ENCODE measurements around the gene INTU.

DNA sequence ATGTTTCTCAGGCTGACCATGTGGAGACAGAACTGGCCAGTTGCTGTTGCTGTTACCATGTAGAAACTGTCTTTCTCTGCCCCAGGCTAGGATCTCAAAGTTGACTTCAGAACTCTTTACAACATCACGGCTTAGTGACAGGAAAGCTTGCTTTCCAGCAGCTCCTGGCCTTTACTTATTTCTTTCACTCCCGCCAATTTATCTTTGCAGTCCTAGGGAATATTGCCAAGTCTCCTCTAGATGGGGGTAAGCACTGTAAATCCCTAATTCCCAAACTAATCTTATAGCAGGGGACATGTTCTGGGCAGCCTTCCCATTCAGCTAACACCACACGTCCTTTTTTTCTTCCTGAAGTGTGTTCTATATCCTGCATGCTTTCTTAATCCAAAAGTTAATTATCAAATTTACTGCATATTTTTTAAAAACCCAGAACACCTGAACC lies 631.6 kb downstream of the SPRY1 start:
- RRBS = no CpG with 5 or more reads among the region's 3 CpGs

- RRBS = no CpG with 5 or more reads among the region's 2 CpGs
Observed at GRCh38 chr4:124491390-124491749, 221.2 kb downstream of the ANKRD50 start.

GRCh38 chr4:124670340-124670969 lies 42.1 kb downstream of the ANKRD50 start:
- RRBS = no CpG with 5 or more reads among the region's 8 CpGs

GRCh38 chr4:125192681-125192996 lies 122.1 kb upstream of the FAT4 start:
- RRBS = no CpG with 5 or more reads among the region's 10 CpGs

GRCh38 chr4:125317337-125318172 lies 2.8 kb downstream of the FAT4 start:
- RRBS = no CpG with 5 or more reads among the region's 49 CpGs

GRCh38 chr4:126144735-126145316 lies 830.1 kb downstream of the FAT4 start:
- RRBS = no CpG with 5 or more reads among the region's 3 CpGs

DNA sequence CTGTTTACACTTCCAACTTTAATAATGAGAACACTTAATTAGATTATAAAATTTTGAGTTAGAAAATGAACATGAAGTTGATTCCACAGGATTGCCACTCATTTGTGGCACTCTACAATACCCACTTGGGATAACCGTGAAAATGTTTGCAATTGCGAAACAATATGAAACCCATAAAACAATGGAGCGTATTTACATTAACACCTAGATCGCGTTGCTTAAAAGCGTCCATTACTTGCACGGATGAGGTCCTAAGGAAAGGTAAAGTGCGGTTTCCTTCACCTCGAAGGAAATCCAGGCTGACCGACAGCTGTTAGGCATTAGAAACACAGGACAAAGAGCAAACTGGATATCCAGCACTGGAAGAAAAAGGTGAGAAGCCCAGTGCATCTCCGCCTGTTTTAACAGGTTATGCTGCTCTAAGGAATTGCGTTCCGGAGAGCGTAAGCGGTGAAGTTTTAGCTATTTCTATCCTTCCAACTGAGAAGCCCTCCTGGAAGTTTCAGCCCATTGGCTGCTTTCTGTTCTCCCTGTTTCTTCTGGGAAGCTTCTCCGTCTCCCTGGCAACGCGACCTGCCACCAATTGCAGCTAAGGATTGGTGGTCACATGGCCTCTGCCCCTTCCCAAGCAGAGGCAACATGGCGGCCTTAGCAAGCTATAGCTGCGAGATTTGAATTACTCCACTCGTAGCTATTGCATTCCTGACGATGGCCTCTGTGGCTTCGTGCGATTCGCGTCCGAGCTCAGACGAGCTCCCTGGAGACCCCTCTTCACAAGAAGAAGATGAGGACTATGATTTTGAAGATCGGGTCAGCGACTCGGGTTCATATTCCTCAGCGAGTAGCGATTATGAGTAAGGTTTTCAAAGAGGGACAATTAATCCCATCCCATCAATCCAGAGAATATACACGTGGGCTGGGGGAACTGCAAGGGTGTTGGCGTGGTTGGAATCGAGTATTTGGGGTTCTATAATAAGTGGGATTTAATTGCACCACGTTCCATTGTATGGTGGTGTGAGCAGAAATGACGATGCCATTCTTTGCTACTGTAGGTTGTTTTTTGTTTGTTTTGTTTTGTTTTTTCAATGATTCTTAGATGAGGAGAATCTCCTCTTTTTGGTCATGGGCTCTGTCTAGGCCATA lies at the start of gene INTU:
Gene INTU, plus strand, starts transcription at position 631 of the 1,143 bp plus-strand sequence.
- RRBS = no CpG with 5 or more reads among the region's 38 CpGs

DNA sequence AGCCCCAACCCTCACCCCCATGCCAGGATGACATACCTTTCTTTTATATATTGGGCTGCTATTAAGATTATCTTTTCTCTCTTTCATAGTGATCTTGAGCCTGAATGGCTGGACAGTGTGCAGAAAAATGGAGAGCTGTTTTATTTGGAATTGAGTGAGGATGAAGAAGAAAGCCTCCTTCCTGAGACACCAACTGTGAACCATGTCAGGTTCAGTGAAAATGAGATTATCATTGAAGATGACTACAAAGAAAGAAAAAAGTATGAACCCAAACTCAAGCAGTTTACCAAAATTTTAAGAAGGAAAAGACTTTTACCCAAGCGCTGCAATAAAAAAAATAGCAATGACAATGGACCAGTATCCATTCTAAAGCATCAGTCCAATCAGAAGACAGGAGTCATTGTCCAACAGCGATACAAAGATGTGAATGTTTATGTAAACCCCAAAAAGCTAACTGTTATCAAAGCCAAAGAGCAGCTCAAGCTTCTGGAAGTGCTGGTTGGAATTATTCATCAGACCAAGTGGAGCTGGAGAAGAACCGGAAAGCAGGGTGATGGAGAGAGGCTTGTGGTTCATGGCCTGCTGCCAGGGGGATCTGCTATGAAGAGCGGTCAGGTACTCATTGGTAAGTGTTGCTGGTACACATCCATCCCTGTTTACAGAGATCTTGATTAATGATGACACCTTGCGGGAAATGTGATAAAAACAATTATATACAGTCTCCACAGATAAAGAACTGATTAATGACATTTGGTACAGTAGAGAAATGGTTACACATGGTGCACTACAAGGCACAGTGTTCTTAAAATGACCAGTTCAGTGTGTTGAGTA lies 10.9 kb downstream of the INTU start:
- RRBS = no CpG with 5 or more reads among the region's 5 CpGs

GRCh38 chr4:127783942-127784484 lies 1.9 kb downstream of the HSPA4L start:
- RRBS = no CpG with 5 or more reads among the region's 9 CpGs

DNA sequence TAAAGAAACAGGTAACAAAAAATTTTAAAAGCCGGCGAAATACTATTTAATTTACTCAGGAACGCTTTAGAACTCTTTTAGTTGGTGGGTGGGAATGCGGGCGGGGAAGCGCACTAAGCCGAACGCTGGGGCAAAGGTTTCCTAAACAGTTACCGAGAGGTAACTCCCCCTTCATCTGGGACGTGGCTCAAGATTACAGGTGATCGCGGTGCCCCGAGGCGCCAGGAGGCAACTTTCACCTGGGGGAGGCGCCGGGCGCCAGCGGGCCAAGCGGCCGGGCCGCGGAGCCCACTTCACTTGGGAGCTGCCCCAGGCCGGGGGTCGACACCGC lies 588 bp upstream of the LARP1B start:
- RRBS = 3% methylated on average over 4 of the region's 25 CpGs

DNA sequence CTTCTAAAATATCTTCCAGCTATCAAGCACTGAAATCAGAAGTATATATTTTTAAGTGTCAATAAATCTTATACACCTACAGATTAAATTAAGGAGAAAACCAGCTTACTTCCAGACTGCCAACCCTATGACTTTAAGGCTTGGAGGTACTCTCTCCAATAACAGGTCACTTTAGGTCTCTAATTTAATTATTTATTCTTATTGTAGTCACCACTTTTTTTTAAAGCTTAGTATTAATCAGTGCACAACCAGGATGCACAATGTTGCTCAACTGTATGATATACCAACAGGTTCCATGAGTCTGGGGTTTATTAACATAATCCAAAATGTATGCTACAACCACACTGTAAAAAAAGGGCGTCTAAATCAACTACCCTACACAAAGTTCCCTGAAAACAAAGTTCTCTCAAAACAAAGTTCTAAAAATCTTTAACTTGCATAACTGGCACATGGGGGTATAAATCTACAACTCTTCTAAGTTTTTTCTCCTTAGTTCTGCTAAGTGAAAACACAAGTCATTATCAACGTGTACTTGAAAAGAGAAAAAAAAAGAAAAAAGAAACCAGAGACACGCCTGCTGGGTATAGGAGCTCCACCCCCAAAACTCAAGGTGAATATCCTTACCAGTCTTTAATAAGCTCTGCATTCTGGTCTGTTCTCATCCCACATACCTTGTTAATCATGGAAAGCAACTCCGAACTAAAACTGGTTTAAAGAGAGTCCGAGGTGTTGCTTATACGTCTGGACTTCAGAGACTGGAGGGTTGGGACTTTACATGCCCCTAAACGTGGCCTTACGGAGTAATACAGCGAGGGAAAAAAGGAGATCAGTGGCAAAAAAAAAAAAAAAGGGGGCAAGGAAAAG lies 1.3 kb downstream of the PGRMC2 start:
- RRBS = no CpG with 5 or more reads among the region's 9 CpGs

GRCh38 chr4:128287880-128288678 lies 466 bp upstream of the PGRMC2 start:
- RRBS = 1% methylated on average over 21 of the region's 86 CpGs

DNA sequence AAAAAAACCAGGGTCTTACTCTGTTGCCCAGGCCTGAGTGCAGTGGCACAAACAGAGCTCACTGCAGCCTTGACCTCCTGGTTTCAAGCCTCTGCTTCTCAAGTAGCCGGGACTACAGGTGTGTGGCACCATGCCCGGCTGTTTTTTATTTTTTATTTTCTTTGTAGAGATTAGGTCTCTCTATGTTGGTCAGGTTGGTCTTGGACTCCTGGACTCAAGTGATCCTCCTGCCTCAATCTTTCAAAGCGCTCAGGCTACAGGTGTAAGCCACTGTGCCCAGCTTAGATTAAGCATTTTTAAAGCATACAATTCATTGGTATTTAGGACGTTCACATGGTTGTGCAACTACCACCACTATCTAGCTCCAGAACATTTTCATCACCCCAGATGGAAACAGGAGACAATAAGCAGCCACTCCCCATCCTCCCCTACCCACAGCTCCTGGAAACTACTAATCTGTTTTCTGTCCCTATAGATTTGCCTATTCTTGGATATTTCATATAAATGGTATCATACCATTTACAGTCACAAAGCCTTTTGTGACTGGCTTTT lies 59.8 kb upstream of the PGRMC2 start:
- RRBS = no CpG with 5 or more reads among the region's 4 CpGs

- RRBS = no CpG with 5 or more reads among the region's 2 CpGs
Observed at GRCh38 chr4:128590669-128591138, 218.8 kb upstream of the JADE1 start.

GRCh38 chr4:128600393-128600972 lies 209.0 kb upstream of the JADE1 start:
- RRBS = no CpG with 5 or more reads among the region's 5 CpGs

- RRBS = no CpG with 5 or more reads among the region's 4 CpGs
Observed at GRCh38 chr4:128660125-128661286, 149.0 kb upstream of the JADE1 start.

- RRBS = no CpG with 5 or more reads among the region's 15 CpGs
Observed at GRCh38 chr4:128810426-128810913, 970 bp downstream of the JADE1 start.

DNA sequence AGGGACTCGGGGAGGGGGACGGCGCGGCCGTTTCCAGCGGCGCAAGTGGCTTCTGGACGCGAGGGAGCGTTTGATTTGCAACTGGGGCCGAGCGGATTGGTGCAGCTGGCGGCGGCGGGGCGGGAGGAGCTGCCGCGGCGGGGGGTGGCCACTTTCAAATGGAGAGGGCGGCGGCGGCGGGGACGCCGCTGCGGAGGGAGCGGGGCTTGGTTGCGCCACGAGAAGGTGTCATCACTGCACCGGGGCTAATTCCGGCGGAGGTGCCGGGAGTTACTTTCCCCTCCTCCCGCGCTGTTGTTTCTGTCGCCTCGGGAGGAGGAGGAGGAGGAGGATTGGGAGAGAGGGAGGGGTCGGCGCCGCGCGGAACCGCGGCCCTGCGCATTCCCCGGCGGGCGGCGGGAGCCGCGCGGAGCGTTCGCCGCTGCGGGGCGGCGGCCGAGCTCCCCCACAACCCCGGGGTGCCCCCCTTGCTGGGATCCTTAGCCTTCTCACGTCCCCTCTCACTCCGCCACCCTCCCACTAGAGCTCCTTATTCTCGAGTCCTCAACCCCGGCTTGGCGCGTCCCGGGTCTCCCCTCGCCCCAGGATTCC lies 2.6 kb downstream of the JADE1 start:
- RRBS = 2% methylated on average over 29 of the region's 68 CpGs